Calu3 (cell line): ENCODE measurements around a stretch of chr13.

GRCh38 chr13:110244087-110244696, 62.8 kb downstream of the COL4A1 start:
- PRO-cap: no peak

- PRO-cap: no peak
Observed at GRCh38 chr13:110263692-110264435, 43.1 kb downstream of the COL4A1 start.

DNA sequence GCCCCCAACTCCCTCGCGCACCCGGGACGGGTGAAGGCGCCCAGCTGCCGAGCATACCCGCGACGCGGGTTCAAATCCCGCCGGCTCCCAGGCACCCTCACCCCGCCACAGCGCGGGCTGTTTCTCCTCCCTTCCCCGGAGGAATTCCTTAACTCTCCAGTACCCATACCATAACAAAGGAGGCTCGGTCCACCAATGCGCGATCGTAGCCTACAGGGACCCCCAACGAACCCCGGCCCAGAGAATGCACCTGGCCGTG, 456 bp downstream of the COL4A1 start:
- PRO-cap: no peak

GRCh38 chr13:110311577-110312499, 4.8 kb downstream of the COL4A2 start:
- PRO-cap: no peak

DNA sequence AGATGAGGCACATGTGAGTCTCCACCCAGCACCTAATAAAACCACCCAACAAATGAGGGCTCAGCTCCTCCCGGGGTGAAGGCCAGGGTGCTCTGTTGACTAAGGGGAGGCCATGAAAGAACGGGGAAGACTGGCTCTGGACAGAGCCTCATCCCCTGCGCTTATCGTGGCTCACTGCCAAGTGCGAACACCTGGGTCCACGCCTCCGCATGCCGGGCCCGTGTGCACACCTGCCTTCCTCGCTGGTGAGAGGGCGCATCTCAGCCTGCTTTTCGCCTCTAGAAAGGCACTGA, 39.6 kb downstream of the COL4A2 start:
- PRO-cap: no peak

GRCh38 chr13:110407078-110408263, 100.4 kb downstream of the COL4A2 start:
- PRO-cap: no peak

GRCh38 chr13:110428197-110428766, 121.2 kb downstream of the COL4A2 start:
- PRO-cap: no peak

DNA sequence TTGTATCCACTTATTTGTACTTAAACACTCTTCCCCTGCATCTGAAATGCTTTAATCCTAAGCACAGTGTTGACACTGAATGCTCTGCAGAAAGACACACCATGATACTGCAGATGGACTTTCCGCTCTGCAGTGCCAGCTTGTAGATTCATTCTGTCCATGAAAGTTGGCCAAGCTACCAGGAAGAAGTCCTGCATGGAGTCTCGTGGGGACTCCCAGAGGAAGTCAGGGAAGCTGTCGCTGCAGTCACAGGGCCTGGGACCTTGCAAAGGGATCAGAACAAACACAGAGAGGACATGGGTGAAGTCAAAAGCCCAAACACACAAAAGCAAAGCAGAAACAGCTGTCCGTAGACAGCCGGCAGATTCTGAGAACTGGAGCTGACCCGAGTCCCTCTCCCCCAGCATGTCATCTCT, 124.7 kb downstream of the COL4A2 start:
- PRO-cap: no peak

DNA sequence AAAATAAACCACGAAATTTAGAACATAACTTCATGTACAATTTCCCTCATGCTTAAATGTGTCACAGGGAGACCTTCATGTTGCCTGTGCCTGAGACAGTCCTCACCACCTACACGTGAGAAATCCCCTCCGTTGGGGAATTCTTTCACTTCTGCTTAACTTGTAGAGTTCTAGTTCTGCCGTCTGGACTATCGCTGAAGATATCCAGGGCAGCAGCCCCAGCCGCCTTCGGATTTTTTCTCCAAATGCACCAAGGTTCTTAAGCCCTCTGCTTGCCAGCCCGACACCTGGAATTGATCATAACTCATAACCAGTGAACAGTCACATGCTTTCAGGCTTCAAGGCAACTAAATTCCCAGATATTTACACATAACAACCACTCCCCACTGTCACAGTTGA, 114.5 kb downstream of the RAB20 start:
- PRO-cap: no peak

GRCh38 chr13:110463795-110464810, 97.4 kb downstream of the RAB20 start:
- PRO-cap: no peak

DNA sequence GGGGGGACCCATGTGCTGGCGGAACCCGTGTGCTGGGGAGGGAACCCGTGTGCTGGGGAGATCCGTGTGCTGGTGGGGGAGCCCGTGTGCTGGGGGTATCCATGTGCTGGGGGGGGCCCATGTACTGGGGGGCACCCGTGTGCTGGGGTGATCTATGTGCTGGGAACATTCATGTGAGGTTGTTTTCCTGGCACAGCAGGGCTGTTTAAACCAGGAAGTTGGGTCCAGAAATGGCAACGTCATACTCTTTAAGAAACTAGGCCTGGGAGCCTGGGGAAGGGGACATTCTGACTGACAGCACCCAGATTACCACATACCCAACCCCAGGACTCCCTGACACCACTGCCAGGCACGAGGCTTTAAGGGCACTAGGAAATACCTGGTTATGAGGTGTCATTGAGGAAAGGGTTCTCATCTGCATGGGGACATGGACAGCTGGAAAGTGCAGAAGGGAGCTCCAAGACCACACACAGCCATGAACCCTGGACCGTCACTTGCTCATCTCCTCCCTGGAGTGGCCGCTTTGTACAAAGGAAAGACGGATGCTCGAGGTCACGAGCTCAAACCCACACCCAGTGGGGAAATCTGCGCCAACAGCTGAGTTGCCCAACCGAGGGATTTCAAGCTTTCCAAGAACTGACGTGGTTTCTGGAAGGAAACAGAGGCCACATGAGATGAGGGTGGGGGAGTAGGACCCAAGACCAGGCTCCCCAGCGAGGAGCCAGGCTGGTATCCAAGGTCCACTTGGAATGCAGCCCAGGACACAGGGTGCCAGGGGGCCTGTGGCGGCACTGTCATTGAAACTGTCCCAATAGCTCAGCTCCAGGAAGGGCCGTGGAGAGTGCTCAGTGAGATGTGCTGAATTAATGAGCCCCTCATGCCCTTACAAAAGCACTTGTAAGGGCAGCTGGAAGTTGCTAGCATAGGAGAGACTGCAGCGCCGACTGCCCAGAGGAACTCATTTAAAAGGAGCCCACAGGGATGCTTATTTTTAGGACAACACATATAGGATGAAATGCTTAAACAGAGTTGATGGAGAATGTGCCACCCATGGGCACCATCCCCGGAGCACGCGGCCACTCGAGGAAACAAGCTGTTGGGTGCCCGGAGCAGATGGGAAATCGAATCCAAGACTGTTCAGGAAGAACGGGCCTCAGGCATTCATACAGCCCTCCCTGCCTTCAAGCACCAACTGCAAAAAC, 40.8 kb downstream of the RAB20 start:
- PRO-cap: no peak

GRCh38 chr13:110555096-110556153, 6.1 kb downstream of the RAB20 start:
- PRO-cap: no peak

- PRO-cap: no peak
Observed at GRCh38 chr13:110635570-110635929, 20.2 kb downstream of the NAXD start.

DNA sequence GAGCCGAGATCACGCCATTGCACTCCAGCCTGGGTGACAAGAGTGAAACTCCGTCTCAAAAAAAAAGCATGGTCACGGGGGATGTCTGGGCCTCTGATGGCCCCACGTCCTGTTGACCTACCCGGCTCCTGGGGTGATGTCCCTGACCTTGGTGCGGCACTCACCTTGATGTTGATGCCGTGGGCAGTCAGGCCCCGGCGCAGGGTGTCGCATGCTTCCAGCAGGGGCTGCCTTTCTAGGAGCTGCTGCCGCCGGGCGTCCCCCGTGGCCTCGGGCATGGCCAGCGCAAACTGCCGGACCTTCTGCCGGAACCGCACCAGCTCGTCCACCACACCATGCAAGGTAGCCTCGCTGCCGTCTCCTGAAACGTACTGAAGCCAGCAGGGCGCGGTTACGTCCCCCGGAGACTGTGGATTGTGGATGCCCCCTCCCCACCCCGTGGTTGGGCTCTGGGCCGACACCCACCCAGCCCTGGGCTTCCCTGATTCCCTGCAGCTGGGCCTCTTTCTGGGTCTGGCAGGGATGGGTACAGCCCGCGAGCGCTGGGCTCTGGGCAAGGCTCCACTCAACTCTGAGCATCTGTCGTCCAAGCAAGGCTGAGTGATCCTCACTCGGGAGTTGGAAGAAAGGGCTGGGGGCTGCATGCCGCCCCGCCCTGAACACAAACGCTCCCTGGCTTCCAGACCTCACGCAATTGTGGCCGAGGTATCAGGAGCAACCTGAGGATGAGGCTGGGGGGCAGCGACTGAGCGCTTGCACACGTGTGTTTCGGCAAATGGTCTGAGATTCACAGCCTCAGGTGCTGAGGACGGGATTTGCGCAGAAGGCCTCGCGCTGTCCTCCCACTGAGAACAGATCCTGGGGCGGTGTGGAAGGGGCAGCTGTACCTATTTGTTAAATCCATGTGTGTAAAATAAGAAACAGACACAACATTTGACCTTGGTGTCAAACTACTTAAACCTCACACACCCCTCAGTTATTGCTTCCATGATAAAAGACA, 27.1 kb downstream of the NAXD start:
- PRO-cap: no peak

DNA sequence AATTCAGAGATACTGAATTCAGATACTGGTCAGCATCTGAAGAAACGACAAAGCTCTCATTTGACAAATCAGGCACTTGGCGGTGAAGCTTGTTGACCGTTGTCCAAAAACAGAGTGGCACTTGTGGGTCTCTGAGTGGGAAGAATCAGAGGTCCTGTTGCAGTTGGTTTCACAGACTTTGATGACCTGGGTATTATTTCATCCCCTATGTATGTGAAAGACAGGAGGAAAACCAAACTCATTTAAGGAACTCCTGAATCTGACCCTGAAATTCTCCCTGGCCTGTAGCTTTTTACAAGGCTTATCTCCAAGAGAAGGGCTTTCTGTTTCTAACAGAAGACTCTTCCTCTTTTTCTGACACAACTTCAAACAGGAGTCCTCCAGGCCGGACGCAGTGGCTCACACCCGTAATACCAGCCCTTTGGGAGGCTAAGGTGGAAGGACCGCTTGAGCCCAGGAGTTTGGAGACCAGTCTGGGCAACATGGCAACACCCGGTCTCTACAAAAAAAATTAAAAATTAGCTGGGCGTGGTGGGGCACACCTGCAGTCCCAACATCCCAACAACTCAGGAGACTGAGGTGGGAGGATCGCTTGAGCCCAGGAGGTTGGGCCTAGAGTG, 42.0 kb downstream of the CARS2 start:
- PRO-cap: no peak

- PRO-cap: bidirectional peak, plus-strand start at chr13:110713261, minus-strand start at chr13:110712880; bidirectional peak, plus-strand start at chr13:110713697, minus-strand start at chr13:110713522
Observed at GRCh38 chr13:110713117-110713602, 340 bp upstream of the ING1 start.

DNA sequence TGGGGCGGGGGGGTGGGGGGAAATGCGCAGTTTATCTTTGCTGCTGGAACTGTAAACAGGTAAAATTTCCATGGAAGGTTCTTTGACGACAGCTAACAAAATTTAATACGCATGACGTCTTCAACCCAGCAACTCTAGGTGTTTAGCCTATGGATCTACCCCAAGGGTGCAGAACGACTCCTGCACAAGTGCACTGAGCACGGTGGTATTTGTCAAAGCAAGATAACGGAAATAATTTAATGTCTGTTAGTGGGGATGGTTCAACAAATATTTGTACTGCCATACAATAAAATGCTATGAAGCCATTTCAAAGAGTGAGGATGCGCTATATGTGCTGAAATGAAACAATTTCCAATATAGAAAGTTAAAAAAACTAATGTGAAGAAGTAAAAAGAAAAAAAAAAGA, 96.6 kb downstream of the ING1 start:
- PRO-cap: no peak

- PRO-cap: no peak
Observed at GRCh38 chr13:110874388-110875125, 40.3 kb downstream of the ANKRD10 start.

DNA sequence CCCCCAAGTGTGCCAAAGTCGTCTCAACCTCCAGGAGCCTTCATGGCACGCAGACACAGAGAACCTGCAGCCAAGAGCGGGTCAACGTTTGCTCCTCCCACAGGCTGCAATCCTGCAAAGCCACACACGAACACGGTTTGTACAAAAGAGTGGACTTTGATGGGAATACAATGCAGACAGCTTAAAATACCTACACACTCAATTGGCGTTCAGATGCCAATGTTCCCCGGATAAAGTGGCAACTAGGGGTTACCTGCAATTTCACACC, 29.3 kb downstream of the ANKRD10 start:
- PRO-cap: no peak

DNA sequence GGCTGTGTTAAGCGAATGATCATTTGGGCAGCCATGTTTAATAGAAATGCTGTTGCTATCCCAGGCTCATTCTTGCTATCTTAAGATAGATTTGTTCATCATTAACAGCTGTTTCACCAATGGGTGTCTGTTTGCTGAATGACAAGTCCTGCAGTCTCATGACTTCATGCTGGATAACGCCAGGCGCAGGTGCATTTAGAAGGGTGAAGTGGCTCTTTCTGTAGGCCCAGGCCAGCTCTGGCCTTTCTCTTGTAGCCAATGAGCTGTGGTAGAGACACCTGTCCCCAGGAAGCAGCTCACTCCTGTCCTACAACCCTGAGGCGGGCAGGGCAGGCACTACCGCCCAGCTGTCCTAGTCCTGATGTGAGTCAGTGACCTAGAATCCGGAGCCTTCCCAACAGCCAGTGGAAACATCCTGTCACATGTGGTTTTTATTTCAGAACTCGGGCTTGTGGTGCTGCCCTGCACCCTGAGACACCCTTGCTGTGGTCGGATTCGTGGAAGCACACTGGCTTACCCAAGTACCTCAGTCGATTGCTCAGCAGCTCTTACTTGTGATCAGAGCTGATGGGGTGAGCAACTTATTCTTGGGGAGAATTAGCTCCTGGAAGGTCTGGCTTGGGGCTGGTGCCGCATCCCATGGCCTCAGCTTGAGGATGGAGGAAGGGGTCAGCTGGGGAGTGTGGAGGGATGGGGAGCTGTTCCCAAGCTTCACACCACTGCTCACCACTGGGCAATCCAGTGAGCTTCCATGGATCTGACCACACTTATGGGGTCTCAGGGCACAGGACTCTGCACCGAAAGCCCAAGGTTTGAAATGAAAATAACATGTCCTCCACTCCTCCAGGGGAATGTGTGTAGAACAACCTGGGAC, 83.6 kb upstream of the ARHGEF7 start:
- PRO-cap: no peak